Measurements from ENCODE around the genes TBC1D8, RNF149 and MAP4K4.

DNA sequence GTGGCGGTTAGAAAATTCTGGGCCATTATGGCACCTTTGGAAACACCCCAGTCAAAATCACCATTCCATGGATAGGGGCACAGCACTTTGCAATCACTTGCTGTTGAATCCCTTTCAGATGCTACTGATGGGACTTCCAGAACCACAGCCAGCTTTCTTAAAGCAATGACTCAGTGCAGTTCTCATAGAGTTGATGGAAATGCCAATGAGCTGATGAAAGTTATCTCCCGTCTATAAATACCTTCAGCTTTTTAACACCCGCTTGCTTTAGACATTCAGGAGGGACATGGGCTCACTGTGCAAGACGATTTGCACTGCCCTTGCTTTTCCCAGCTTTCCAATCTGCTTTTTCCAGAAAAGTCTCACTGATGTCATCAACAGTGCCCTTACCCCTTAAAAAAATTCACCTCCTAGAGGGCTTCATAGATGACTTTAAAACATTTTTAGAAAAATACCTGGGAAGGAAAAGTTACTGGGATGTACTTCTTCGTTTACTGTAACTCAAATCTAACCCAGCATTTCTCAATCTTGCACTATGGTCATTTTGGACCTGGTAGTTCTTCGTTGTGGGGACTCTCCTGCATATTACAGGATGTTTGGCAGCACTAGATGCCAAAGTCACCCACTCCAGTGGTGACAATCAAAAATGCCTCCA, 66.6 kb upstream of the RPL31 start:
- PRO-cap = no peak

DNA sequence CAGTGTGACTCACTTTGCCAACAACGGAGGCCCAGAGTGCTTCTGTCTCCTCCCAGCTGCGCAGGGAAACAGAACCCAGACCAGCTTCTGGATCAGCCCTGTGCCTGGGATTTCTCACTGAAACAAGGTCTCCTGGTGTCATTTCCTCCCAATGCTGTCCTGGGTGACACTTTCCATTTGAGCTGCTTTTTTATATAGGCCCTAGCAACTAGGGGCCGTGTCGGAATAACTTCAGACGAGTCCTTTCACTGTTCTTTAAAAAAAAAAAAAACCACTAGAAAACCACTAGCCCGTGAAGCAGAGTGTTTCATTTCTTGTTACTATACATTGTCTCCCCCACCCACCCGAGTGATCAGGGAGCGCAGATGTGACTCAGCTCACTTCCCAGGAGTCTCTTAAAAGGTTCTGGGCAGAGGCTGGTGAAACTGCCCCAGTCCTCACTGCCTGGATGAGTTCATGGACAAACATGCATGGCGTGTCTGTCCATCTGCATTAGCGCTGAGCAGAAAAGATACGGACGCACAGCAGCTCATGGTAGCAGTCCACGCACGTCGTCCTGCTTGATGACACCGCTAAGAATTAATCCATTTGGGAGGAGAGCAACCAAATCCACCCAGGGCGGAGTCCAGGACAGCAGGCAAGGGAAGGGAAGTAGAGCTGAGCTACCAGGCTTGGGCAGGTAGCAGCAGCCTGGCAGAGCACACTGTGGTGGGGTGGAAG, 25.1 kb upstream of the RPL31 start:
- PRO-cap = no peak

DNA sequence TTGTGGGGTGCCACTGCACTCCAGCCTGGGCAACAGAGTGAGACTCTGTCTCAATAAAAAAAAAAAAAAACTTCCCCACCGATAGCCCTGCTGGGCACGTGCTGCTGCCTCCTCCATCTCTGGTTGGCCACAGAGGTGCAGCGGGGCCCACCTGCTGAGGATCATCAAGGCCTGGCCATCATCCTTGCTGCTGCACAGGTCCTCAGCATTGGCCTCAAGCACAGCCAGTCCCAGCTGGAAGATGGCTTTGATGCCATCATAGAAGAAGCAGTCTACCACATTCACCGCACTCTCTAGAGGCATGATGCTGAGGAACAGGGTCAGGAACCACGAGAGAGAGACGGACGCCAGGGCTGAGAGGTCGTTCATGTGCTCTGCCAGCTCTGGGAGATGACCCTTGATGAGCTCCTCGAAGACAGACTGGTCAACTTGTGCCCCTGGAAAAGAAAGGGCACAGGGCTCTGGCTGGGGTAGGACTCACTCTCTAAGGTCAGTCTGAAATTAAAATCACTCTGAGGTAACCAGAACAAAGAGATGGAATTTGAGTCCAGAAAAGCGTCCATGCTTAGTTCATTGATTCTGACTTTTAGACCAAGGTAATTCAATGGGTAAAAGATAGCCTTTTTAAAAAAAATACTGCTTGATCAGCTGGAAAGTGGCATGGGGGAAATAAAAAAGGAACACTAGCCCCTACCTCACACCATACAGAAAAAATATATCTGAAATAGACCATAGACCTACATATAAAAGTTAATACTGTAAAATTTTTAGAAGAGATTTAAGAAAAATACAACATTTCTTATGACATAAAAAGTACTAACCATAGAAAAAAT, 27.5 kb downstream of the RPL31 start:
- PRO-cap = no peak

- PRO-cap = no peak
Measured at GRCh38 chr2:101145495-101145935, 5.7 kb downstream of the TBC1D8 start.

DNA sequence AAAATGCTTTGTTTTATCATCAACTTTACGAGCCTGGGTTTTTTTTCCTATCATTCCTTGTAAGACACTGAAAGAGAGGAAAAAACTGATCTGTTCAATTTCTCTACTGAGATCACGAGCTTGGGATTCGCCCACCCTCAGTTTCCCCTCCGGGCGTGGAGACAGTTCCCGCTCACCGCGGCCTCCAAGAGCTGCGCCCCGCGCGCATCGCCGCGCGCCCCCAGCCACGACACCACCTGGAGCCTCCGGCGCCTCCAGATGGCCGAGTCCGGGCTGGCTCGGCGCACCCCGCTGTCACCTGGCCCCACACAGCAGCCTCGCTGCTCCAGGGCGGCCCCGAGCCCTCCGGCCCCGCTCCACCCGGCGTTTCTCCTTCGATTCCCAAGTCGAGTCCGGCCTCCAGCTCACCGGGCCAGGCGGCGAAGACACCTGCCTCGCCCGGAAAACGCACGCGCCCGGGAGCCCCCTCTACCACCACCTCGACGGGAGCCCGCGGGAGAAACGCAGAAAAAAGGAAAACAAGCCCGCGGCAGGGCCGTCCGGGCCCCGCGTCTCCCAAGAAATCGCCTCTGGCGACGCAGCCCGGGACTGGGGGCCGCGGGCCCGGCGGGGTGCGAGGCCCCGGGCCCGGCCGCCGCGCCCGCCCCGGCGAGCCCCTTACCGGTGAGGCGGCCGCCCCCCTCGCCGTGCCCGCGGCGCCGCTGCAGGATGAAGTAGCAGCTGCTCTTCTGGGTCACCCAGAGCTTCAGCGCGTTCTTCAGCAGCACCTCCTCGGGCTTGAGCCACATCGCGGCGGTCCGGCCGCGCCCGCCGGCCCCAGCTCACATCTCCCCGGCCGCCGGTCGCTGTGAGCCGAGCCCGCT, 485 bp downstream of the TBC1D8 start:
- PRO-cap = no peak

DNA sequence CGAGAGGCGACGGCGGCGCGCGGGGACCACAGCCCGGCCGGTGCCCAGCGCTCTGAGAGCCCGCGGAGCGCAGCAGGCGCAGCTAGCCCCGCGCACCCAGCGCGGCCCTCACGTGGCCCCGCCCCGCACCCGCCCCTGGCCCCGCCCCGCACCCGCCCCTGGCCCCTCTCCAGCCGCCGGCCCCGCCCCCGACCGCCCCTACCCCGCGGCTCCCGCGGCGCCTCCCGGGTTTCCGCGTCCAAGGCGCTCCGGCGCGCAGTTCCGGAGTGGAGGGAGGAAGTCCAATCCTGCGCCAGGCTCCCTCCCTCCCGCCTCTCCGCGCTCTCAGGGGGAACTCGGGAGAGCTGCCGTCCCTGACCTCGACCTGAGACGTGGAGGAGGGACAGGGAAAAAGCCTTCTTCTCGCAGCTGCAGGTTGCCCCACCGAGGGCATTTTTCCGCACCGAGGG, at the start of gene TBC1D8:
Gene TBC1D8 (minus strand): TSS at position 54 of the 449 bp plus-strand sequence.
- PRO-cap = bidirectional peak, plus-strand start at position 227 of the sequence, minus-strand start at position 110 of the sequence

DNA sequence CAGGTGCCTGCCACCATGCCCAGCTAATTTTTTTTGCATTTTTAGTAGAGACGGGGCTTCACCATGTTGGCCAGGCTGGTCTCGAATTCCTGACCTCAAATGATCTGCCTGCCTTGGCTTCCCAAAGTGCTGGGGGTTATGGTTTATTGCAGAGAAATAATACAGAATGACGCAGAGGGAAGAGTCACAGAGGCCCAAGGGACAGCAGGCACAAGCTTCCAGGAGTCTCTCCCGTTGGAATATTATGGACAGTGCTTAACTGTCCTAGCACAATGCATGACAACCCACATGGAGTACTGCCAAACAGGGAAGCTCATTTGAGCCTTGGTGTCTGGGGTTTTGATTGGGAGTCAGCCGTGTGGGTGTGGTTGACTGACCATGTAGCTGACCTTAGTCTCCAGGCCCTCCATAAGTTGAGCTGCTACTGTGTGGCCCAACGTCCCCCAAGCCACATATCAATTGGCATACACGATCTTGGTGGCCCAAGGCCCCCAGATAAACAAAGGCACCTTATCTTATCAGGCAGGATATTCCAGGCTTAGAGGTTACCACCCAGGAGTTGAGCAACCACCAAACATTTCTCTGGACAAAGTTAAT, 45.4 kb upstream of the CNOT11 start:
- PRO-cap = no peak

- PRO-cap = no peak
Measured at GRCh38 chr2:101238751-101239331, 13.8 kb upstream of the CNOT11 start.

DNA sequence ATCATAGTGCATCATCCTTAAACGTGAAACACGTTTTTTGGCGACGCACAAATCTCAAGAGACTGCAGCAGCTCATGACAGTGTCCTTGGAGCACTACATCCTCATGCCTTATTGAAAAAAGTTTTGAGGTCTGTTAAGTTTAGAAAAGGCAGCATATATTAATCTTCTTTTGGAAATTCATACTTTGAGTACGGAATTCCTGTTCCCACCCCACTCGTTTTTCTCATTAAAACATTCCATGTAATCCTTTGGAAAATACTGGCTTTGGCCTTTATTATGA, 15.7 kb downstream of the CNOT11 start:
- PRO-cap = no peak

DNA sequence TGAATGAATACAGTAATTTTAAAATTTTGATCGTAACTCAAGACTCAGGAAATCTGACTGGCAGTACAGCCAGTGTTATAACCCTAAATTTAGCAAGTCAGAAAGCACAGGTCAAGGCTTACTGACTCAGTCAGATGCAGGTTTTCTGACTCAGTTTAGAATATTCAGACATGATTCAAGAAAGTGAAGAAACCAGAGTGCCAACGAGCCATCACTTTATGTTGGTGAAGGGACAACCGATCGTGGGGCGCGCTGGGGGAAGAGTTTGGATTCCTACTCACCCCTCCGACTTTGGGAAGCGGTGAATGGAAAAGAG, 1.1 kb downstream of the RNF149 start:
- PRO-cap = no peak

DNA sequence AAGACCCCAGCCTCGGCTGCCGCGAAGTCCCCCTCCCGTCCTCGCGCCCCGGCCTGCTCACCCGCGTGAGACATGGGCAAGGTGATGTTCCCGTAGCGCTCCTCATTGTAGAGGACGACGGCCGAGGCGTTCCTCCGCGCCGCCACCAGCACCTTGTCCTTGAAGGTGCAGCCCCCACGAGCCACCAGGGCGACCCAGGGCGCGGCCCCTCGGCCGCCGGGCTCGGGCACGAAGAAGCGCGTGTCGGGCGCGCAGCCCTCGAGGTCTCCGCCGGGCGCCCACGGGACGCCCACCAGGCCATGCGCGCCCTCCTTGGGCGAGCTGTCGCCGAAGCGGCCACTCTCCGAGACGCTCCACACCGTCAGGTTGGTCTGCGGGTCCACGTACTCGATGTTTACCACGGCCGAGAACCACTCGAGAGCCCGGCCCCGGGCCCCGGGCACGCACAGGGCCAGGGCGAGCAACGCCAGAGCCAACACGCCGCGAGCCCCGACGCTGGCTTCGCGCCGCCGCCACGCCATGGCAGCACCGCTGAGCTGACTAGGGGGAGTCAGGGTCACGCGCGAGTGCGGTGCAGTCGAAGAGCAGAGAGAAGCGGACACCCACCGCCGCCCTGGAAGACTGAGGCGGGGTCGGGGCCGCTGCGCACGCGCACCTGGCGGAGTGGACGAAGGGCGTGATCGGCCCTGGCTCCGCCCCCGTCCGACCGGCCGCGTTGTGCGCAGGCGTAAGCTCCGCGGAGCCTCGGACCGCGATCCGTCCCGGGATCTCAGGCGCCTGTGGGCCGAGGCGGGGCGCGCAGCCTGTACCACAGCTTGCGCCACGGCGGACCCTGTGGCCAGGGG, at the start of gene RNF149:
Gene RNF149 (minus strand): TSS at position 634 of the 845 bp plus-strand sequence.
- PRO-cap = unidirectional peak, minus-strand start at position 368 of the sequence; bidirectional peak, plus-strand start at position 776 of the sequence, minus-strand start at position 623 of the sequence

DNA sequence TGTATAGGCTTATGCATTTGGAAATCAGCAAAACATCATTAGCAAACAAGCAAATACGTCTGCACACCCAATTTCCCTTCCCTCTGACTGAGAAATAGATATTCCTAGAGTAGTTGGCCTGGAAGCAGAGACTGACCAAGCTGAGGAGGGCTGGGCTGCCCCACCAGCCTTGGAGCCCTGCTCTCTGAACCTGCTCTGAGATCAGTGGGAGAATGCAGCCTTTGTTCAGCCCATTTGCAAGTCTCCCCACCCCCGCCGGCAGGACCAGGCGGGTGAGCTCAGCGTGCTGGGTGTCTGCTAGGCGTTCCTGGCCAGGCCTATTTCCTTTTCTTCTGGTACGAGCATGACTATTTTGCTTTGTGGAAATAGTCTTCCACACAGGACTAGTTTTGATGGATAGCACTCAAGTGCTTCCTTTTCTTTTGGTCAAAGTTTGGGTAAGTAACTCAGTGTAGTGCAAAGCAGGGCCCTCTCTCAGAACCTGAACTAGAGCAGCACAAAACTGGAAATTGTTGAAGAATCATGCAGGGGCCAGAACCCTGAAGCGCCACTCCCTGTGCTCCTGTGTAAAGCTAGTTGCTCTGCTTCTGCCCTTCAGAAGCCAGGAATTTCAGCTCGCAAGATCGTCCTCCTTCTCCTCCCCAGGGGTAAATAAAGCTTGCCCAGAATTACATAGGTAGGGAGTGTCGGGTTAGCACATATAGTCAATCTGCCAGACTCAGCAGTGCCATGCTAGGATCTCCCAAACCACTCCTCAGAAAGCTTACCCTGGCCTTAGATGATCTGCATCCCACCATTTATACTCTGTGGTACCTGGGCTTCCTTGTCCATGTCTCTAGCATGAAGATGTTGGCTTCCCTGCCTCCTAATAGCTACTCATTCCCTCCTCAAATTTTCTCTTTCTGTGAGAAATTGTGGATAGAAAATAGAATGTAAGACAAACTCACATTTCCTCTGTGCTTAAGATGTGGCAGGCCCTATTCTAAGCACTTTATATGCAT, 22.1 kb upstream of the RNF149 start:
- PRO-cap = no peak

- PRO-cap = no peak
Measured at GRCh38 chr2:101434730-101435553, 40.0 kb downstream of the RFX8 start.

DNA sequence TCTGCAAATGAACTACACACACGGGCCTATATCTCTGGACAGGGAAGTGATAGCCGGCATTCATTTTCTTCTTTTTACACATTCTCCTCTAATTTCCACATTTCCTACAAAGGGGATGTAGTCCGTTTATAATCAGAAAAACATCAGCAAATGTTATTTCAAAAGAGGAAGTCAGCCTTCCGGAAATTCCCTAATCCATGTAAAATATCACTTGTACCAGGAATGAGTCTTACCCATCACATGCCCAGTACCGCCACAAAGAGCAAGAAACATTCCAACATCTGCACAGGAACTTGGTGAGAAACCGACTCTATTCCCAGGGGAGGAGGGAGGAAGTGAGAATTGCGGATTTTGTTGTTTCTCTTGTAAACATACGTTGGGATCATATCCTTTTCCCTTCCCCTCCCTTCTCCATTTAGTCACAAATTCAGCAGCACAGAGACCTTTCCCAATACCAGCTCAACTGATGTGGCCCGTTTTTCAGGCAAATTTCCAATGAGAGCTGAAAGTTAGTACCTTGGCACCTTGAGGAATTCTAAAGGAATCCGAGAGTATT, 10.7 kb downstream of the RFX8 start:
- PRO-cap = no peak

GRCh38 chr2:101697294-101698373, at the start of gene MAP4K4:
Gene MAP4K4 (plus strand): TSS chr2:101697707.
- PRO-cap = bidirectional peak, plus-strand start at chr2:101697717, minus-strand start at chr2:101697545

DNA sequence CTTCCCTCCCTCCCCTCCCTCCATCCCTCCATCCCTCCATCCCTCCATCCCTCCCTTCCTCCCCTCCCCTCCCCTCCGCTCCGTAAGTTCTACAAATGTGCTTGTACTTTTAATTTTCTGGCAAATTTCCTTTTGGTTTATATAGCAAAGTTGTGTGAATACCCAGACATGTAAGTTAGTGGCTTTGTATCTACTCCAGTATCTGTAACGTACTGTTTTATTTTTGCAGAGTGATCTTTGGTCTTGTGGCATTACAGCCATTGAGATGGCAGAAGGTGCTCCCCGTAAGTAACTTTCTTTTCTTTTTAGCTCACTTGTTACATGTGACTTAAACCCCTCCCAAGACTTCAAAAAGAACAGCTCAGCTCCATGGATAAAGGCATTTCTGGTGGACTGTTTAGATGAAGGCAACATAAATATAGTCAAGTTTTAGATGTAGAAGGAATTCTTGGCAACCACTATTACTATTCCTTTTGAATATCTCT, 136.7 kb downstream of the MAP4K4 start:
- PRO-cap = no peak

- PRO-cap = no peak
Measured at GRCh38 chr2:101842333-101842734, 144.8 kb downstream of the MAP4K4 start.

DNA sequence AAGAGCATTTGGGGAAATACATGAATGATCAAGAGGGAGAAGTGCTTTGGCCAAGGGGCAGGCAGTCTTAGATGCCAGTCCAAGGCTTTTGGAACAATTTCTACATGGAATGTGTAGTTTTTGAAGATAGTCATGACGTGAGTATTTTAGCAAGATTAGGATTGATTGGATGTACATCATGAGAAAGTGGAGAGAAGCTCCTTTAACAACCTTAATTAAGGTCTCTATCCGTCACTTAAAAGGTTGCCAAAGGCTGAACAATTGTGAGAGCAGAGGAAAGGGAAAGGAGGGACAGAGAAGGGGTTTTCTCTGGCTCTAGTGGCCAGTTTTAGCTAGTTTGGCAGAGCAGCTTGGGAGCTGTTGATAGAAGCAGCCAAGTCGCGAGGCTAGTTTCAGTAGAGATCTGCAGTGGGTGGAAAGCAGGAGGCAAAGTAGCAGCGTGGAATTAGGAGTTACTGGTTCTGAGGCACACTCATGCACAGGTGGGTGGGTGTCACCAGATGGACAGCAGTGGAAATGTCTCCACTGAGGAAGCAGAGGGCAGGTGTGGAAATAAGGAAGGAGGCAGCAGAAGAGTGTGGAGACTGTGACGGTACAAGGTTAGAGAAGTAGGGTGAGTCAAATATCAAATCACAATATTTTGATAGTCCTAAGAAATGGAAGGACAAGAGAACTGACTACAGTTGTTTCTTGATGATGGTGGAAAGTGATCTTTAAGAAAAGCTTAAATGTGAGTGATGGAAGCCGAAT, 115.8 kb upstream of the IL1R2 start:
- PRO-cap = no peak

DNA sequence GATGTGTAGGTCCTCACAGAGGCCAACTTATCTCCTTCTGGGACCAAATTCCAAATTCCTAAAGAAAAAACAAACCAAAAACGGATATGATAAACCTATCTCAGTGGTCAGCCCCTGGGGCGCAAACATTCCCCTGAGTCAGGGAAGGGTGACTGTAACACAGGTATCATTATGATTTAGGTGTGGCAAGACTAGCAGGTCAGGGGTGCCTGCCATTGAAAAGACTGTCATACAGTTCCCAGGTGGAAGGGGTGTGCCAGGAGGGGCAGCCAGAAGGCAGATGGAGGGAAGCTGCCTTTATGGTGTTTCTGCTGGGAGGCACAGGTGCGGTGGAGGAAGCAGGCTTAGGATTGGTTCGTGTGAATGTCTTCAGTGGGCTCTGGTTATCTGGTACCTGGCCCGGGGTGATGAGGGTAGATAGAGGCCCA, 6.3 kb upstream of the IL1R2 start:
- PRO-cap = no peak

DNA sequence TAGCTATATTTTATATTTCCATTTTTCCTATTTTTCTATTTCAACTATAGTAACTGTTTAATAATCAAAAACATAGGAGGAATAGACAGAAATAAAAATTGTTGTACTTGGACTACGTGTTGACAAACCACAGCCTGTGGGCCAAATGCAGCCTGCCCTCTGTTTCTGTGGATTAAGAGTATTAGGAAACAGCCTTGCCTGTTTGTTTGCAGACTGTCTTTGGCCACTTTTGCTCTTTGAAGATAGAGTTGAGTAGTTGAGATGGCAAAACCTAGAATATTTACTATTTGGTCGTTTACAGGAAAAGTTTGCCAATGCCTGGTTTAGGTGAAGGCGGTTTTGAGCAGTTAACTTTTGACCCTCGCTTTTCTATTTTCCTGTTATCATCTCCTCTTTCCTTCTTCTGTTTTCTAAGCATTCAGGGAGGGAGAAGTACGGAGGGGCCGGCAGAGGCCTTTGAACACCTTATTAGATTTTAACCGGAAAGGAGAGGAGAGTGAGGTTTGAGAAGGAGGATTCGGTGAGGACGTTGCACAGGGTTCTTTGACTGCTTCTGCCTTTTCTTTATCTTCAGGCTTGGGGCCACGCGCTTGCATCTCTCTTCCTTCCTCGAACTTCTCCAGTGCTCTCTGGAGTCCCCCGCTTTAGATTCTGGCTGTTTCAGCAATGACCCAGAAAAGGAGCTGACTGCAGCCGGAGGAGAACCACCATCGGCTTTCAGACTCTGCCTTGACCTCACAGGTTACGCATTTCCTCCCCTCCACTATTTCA, 39.2 kb downstream of the IL1R2 start:
- PRO-cap = no peak